H4 (cell line): ENCODE measurements around the gene MYO6.

DNA sequence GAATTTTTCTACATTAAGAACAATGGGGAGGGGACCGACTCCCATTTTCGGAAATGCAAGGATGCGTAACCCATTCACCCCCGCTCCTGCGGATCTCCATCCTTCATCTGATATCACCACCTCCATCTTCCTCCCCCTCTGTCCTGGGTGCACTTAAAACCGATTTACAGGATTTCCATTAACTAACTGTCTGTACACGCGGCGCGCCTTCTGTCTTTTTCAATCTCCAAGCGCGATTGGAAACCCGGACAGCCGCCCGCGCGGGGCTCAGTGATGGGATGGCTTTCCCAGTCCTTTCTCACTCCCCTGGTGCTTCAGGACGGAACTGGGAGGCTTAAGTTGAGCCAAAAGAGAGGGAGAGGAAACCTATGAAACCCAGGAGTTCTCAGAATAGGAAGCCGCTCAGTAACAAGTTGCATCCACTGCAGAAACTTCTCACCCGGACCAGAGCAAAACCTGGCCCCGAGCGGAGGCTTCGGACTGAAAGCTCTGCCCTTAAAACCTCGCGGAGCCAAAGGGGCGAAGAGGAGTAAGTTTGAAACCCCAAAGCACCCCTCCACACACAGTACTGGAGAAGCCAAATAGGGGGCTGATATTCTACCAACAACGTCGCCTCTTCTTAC, 667 bp upstream of the COL12A1 start:
- RAMPAGE, long total RNA = no peak

GRCh38 chr6:75314529-75315390, 30.2 kb upstream of the TMEM30A start:
- RAMPAGE, long total RNA = no peak

GRCh38 chr6:75331719-75332191, 47.2 kb upstream of the TMEM30A start:
- RAMPAGE, long total RNA = no peak

DNA sequence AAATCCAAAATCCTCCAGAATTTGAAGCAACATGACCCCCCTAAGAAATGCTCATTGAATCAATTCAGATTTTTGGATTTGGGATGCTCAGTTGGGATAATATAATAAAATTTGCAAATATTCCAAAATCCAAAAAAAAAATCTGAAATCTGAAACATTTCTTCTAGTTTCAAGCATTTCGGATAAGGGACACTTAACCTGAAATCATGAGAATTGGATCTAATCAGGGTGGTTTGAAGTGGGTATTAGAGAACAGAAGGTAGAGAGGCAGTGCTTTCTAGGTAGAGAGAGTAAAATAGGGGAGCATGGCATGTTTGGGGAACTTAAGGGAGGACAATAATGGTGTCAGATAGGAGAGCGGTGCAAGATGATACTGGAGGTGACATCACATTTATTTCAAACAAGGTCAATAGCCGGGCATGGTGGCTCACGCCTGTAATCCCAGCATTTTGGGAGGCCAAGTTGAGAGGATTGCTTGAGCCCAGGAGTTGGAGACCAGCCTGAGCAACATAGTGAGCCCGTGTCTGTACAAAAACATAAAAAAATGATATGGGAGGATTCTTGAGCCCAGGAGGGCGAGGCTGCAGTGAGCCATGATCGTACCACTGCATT, 5.1 kb downstream of the SENP6 start:
- RAMPAGE, long total RNA = no peak

- RAMPAGE, long total RNA = no peak
Observed at GRCh38 chr6:75748836-75749499, at the start of gene MYO6. Gene MYO6, plus strand, starts transcription at chr6:75749239.

- RAMPAGE, long total RNA = no peak
Observed at GRCh38 chr6:77030988-77031683, 432.2 kb downstream of the HTR1B start.

DNA sequence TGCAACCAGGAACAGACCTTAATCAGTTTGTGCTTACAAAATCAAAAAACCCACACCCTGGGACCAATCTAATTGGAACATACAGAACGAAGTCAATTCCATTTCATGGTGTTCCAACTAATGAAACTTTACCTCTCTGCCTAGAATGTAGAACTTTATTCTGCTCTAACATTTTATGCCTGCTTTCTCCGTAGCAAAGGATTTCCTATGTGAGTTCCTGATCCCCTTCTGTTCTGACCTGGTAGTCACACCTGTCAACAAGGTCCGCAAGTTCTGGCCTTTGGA, 390.3 kb downstream of the HTR1B start:
- RAMPAGE, long total RNA = no peak

GRCh38 chr6:77461658-77462189, 1.6 kb downstream of the HTR1B start:
- RAMPAGE, long total RNA = no peak

- RAMPAGE, long total RNA = no peak
Observed at GRCh38 chr6:78956159-78957207, 89.1 kb downstream of the IRAK1BP1 start.

GRCh38 chr6:78966569-78966993, 99.2 kb downstream of the IRAK1BP1 start:
- RAMPAGE, long total RNA = no peak

DNA sequence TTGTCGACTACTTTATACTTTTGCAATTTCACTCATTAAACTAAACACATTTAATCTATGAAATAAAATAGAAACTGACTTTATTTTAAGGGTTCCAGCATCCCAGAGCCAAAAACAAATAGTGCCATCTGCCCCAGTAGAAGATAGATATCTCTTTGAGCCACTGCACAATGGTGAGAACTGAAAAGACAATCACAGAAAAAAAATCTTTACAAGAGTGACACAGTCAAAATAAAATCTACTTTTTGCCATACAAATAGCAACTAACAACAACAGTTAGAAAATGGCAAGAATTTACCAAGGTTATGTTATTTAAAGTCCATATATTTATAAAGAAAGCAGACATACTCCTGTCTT, 52.6 kb downstream of the PHIP start:
- RAMPAGE, long total RNA = no peak

GRCh38 chr6:79041254-79041919, 36.7 kb downstream of the PHIP start:
- RAMPAGE, long total RNA = no peak

GRCh38 chr6:79152124-79152953, 74.3 kb upstream of the PHIP start:
- RAMPAGE, long total RNA = no peak

- RAMPAGE, long total RNA = no peak
Observed at GRCh38 chr6:79538350-79539016, 1.3 kb upstream of the LCA5 start.

DNA sequence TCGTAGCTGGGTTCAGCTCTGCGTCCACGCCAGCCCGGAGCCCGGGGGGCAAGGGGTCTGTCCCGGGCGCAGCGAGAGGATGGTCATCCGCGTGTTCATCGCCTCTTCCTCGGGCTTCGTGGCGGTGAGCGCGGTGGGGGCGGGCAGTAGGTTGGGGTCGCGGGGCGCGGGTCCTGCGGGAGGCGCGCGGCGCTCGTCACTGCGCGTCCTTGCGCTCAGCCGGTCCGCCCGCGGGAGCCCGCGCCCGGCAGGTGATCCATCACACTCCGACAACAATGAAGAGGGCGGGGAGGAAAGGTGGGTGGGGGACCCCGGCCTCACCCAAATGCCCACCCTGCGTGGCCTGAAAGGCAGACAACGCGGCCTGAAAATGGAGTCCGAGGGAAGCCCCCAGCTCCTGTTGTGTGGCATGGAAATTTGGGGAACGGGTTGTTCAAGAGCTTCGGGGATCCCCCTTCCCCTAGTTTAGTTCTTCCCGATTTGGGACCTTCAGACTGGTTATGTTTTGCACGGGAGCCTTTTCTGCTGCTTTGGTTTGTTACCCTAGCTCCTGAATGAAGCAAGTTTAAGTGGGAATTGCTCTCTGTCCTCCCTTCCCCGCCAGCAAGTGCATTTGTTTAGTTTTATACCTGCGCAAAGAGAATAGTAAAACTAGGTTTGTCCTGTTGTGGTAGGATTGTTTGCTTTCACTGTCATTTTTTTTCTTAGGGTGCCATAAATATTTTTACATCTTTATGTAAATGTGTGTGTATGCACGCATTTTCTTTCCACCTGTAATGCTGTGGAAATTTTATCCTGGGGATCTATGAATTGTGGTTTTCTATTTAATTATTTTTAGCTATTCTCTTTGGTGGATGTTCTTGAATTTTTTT, 490 bp downstream of the SH3BGRL2 start:
- RAMPAGE, long total RNA = no peak

GRCh38 chr6:79869425-79869931, 77.9 kb downstream of the ELOVL4 start:
- RAMPAGE, long total RNA = no peak

- RAMPAGE, long total RNA = no peak
Observed at GRCh38 chr6:79954028-79954304, 6.6 kb upstream of the ELOVL4 start.

DNA sequence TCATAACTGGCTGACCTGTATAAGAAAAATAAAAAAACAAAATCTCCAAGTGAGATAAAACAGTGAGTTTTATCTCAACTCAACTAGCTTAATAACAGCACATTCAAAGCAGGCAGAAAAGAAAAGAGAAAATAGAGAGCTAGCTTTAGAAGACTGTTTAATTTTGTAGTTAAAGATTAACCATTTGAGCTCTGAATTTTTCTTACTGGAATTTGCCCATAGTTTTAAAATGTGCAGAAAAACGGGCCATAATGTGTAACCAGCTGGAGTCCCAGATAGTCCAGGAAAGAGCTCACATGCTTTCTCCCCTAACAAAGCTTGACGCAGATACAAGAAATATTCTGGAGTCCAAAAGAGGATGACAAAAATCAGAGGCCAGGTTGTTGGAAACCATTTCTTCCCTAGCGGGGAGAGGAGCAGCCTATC, 15.9 kb downstream of the TTK start:
- RAMPAGE, long total RNA = no peak

DNA sequence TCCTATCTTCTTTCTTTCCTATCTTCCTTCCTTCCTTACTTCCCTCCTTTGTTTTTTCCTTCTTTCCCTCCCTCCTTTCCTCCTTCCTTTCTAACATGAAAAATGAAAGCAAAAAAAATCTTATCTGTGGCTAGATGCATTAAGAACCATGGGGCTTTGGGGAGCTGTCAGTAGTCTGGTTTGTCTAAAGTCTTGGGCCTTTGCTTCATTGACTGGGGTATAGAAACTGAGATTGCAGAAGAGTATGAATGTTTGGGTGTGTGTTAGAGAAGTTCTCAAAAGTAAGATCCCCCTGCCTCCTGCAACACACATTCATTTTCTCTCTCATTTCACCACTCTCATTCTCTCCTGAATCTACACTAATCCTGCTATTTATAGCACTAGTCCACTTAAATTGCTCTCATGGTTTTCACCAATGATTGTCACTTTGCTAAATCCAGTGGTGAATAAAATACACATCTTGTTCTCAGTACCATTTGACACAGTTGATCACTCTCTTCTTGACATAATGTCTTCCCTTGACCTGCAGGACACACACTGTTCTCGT, 32.2 kb downstream of the TENT5A start:
- RAMPAGE, long total RNA = no peak

DNA sequence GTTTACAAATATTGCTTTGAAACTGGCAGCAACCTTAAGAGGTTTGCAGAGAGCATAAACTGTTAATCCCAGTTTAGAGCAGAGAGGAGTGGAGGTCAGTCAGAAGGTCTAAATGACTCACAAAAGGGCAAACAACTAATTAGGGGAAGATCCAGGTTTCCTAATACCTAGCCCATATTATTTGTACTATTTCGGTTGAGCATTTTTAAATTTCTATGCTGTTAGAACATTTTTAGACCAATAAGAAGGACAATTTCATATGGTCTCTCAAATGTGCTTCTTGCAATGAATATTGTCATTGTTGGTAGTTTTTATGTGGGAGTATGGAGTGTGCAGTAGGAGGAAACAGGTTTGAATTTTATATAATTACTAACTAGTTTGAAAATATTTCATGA, 35.4 kb upstream of the TENT5A start:
- RAMPAGE, long total RNA = no peak